Transverse colon (tissue), 4 donors: ENCODE data around the gene FGFBP1.

DNA sequence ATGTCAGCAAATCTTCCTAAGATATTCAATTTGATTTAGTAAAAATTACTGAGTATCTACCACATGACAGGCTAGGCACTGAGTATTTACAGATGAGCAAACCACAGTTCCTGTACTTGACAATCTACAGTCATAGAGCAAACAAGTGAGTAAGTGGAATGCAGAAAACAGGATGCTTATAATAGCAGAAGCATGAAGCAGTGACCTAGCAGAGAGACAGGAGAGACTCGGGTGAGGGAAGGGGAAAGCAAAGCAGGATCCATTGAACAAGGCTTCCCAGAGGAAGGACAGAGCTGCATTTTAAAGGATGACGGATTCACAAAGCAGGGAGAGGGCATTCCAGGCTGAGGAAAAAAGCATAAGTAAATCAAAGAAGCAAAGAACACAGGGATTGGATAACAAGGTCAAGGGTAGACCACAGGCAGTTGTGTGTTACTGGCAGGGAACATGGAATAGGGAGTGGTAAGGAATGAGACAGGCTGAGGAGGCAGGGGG is 124.7 kb upstream of the C1QTNF7 start:
- PRO-cap: unidirectional peak, plus-strand start at position 208 of the sequence
- RAMPAGE, long total RNA, 4 experiments: no peak in any of the 4 experiments

DNA sequence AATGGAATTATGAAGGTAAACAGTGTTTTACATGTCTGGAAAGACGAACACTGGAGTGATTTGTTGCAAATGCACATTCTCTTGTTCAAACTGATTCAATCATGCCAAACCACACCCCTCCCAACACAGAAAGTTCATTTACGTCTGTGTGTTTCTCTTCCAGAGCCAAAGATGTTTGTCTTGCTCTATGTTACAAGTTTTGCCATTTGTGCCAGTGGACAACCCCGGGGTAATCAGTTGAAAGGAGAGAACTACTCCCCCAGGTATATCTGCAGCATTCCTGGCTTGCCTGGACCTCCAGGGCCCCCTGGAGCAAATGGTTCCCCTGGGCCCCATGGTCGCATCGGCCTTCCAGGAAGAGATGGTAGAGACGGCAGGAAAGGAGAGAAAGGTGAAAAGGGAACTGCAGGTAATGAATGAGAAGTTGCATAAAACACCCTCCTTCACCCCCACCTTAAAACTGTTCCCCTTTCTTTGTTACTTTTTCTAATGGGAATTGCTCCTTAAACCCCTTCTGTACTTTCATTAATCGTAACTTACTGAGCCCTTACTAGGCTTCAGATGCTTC is 7.8 kb downstream of the C1QTNF7 start:
- PRO-cap: no peak
- RAMPAGE, long total RNA, 4 experiments: start-site peak on the plus strand in 1 of 4 experiments, centred at position 304 of the sequence, 8 reads per replicate

DNA sequence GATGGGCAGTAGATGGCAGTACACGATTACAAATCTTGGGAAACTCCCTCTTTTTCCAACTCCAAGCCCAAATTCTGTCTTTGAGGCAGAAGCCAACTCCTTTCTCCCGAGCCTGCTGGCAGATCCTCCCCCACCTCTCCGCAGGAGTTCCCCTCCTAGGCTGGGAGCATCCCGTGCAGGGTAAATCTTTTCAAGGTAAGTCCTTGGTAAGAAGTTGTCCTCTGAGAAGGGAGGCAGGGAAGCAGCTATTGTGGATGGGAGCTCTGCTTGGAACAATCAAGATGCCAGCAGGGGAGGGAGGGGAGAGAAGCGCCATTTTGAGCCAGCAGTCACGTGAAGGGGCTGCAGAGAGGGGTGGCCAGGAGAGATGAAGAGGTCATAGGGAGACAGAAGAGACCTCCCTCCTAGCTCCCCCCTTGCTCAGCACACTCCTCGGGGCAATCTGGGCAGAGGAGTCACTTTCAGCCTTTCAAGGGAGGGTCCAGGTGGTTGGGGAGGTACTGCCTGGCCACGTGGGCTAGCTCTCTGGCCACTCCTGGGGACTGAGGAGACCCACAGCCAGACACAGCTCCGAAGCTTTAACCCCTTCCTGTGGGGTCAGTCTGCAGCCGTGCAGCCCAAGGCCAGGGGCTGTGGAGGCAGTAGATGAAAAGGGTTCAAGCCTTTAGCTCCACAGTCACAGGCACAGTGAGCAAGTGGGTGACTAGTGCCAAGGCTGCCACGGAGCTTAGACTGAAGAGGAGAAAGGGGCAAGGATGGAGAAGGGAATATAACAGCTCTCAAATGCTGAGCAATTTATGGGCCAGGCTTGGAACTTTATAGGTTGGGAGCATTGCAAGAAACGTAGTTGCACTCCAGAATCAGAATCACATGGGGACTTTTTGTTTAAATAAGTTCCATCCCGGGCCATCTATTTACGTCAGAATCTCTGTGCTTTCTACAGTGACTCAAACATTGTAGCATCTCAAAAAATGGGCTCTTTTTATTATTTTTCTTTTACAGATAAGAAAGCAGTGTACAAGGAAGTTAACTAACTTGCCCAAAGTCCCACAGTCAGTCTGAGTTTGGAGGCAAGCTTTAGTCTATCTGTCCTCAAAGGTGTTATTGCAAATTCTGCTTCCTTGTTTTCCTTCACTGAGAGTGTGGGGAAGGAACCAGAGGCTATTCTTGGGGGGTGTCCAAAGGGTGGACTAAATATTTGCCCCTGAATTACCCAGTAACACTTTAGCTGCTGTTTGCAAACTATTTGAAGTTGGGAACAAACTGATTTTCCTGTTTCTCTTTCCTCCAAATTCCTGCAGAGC is 9.9 kb downstream of the CC2D2A start:
- PRO-cap: no peak
- RAMPAGE, long total RNA, 4 experiments: start-site peak on the plus strand in 4 of 4 experiments, centred at positions 91 to 128 of the sequence, 6 to 16 reads per replicate

DNA sequence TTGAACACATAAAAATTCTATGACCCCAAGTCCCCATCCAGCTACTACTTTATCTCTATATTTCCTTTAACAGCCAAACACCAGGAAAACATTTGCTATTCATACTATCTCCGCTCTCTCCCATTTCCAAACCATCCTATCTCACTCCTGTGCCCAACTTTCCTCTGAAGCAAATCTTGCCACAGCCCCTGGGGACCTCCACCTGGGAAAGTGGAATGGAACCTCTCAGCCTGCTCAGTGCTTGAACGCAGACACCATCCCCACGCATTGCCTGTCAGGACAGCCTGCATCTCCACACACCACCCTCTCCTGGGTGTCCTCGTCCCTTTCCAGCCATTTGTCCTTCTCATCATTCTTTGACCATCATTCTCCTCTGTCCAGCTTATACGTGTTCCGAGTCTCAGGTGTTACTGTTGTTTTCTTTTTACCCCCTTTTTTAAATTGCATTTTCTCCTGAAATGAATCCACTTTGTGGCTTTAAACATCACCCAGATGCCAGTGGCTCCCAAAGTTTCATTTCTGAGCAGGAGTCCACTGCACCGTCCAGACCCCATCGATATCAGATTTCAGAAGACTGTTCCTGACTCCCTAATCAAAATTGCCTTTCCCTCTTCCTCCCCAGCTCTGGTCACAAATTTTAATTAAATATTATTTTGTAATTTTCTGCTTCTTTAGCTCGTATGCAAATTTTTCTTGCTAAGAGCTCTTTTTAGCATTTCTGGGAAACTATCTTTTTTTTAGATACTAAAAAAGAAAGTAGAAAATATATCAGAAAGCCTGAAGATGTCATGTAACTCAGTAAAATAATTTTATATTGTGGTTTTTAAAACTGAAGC is 61.6 kb downstream of the CC2D2A start:
- PRO-cap: no peak
- RAMPAGE, long total RNA, 4 experiments: no peak in any of the 4 experiments

DNA sequence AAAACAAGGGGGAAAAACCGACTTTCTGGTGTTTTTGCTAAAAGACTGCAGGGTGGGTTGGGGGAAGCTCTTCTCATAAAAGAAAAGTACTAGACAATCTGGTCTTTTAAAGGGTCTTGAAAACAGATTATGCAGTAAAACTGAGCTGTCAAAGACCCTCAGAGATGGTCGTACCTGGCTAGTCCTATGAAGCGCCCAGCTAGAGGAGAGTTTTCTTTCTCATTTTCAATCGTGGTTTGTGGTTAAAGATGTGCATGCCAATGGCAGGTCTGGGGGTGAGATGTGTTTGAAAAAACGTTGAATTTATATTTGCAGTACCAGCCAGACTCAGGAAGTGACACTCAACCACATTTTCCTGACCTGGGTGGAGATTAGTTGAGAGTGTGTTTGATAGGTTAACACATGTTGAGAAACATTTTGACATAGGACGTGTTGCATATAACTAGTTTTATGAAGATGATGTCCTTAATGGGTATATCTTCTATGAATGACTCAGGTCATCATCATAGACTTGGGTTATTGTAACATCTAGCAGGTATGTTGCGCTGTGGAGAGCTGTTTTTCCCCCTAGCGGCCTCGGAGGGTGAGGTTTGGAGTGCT is 21.9 kb upstream of the CD38 start:
- PRO-cap: no peak
- RAMPAGE, long total RNA, 4 experiments: no peak in any of the 4 experiments

DNA sequence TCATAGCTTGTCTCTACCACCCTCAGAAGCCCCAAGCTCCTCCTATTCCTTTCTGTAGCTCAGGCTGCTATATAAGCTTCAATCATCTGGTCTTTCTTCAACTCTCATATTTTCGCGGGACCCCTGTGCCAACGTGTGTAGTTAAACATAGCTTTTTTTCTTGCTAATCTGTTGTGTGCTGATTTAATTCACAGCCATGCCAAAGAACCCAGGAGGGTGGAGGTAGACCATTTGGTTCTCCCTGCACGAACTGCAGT is 21.1 kb upstream of the CD38 start:
- PRO-cap: no peak
- RAMPAGE, long total RNA, 4 experiments: no peak in any of the 4 experiments

DNA sequence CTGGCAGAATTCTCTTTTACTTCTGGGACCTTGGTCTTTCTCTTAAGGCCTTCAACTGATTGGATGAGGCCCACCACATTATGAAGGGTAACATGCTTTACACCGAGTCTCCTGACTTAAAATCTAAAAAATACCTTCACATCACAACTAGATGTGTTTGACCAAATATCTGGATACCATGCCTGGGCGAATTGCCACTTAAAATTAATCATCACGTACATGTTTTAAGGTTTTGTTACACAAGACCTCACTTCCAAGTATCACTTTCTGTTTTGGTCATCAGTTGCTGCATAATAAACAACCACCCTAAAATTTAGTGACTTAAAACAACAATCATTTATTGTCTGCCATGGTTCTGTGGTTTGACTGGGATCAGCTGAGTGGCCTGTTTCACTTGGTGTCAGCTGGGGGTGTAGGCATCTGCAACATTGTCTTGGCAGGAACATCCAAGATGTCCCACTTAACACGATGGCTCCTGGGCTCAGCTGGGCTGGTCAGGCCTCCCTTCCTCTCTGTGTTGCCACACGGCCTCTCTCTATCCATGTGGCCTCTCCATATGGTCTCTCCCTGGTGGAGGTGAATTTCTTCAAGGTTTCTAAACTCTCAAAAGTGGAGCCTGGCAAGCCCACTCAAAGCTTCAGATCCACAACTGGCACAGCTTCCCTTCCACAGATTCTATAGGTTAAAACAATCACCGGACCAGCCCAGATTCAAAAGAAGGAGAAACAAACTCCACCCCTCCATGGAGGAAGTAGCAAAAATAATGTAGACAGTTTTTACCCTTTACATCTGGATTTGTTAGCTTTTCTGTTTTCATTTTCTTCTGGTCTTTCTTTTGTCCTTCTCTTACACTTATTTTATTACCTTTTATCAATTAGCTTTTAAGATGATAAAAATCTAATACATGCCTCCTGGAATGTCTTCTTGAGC is 3.7 kb downstream of the CD38 start:
- PRO-cap: no peak
- RAMPAGE, long total RNA, 4 experiments: no peak in any of the 4 experiments

DNA sequence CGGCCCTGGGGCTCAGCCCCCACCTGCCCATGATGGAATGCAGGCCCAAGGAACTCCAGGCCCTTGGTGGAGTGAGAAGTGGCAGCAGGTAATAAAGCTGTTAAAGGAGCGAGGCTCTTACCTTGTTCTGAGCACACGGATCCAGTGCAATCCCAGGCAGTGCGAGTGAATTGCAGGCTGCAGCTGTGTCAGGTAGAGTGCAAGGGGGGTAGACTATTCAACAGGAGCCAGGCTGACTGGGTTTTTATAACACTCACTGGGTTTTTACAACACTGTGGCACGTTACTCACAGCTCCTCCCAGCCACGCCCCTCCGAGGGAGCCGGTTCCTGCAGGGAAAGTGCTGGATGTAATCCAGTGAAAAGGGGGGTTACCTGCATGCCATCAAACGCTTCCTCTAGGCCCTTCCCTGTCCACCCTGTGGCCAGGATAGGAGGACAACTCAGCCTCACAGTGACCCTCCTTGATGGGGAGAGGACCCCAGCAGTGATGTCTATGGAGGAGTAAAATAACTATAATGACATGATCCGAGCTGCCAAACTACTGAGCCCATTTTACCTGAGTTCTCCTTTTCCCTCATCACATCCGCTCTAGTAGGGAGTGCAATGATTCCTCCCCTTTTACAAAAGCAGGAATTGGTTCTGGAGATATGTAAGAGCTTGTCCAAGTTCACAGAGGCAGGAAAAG is at the start of gene FGFBP1:
Gene FGFBP1, minus strand, starts transcription at position 611 of the 686 bp plus-strand sequence.
- PRO-cap: bidirectional peak, plus-strand start at position 356 of the sequence, minus-strand start at position 219 of the sequence
- RAMPAGE, long total RNA, 4 experiments: start-site peak on the minus strand in 2 of 4 experiments, centred at positions 182 to 187 of the sequence, 14 to 22 reads per replicate

DNA sequence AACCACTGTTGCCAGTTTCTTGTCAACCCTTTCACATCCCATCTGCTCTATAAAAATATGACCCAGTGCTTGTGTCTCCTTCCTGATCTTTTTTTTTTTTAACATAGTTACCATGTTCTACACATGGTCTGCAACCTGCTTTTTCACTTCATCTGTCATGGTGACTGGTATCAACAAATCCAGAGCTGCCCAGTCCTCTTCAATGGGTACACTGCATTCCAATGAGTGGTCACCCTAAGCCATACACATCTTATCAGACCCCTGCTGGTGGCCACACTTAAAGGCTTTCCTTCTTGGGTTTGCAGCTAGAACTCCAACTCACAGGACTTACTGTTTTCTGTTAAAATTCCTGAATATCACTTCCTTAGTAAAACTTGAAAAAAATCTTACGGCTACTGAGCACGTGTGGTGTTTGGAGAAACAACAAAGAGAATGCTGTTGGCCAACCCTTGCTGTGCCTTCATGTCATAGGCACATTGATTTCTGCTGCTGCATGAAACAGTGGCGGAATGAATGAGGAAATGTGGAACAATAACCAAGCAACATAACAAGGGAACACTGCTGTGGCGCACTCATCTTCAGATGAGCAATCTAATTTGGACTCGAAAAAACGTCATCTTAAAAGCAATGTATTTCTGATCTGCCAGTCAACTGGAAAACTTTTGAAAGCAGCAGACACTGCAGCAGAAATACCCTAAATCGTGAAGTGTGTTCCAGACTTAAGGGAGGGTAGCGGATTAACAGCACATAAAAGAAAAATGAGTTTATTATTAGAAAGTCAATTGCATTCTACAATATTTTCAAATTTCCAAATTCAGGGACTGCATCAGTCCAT is 51.5 kb downstream of the PROM1 start:
- PRO-cap: no peak
- RAMPAGE, long total RNA, 4 experiments: no peak in any of the 4 experiments

DNA sequence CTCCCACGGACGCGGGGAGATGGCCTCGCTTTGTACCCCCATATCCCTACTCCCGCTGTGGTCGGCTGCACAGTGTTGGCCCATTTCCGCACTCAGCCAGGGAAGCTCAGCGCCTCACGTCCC is 915 bp downstream of the PROM1 start:
- PRO-cap: no peak
- RAMPAGE, long total RNA, 4 experiments: no peak in any of the 4 experiments

DNA sequence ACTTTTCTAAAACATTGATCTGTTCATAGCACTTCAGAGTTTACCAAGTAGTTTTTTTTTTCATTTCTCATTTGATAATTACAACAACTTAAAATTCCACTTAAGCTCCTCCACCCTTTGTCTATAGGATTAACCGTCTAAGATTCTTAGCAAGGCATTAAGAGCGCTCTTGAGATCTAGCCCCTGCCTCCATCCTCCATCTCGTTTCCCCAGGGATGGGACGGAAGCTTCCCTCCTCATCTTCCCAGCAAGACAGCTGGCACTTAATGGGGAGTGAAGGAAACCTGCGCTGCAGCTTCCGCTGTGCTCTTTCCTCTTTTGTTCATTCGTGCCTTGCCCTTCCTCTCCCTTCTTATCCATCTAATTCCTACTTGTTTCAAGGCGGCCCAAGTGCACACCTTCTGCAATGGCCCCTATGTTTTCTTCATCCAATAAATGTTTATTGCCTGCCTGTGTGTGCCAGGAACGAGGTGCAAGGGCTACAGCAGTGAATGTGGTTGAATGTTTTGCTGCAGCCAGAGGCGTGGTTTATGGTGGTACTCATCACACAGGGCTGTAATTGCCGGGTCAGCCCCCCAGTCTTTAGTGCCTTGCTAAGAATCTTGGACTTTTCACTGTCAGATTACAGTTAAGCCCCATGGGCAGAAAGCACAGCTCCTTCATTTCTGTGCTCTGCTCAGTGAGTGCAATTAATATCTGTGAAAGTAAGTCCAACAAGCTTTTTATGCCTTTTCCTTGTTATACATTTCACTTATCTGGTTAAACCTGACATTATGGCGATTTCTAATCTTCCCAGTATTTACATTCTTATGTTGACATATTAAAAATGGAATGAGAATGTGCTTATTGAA is 67.9 kb downstream of the TAPT1 start:
- PRO-cap: bidirectional peak, plus-strand start at position 490 of the sequence, minus-strand start at position 324 of the sequence
- RAMPAGE, long total RNA, 4 experiments: no peak in any of the 4 experiments

DNA sequence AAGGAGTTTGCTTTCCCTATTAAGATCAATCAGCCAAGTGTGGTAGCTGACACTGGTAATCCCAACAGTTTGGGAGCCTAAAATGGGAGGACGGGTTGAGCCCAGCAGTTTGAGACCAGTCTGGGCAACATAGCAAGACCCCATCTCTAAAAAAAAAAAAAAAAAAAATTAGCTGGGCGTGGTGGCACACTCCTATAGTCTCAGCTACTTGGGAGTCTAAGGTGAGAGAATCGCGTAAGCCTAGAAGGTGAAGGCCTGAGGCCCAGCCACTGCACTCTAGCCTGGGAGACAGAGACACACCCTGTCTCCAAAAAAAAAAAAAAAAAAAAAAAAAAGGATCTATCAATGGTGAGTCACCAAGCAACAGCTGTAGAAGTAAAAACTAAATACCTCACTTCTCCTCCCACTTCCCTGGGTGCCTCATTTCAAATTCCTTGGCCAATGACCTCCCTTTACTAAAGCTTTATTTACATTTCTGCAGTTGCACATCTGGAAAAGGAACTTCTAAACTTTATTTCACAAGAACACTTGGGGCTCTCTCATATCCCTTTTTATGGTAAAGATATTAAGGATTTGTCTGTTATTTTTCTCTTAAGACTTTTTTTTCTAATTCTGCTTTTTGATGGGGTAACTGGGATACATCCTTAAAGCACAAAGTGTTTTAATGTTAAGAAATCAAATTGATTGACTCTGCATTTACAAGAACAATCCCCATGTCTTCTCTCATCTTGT is 54.3 kb downstream of the LDB2 start:
- PRO-cap: no peak
- RAMPAGE, long total RNA, 4 experiments: no peak in any of the 4 experiments

DNA sequence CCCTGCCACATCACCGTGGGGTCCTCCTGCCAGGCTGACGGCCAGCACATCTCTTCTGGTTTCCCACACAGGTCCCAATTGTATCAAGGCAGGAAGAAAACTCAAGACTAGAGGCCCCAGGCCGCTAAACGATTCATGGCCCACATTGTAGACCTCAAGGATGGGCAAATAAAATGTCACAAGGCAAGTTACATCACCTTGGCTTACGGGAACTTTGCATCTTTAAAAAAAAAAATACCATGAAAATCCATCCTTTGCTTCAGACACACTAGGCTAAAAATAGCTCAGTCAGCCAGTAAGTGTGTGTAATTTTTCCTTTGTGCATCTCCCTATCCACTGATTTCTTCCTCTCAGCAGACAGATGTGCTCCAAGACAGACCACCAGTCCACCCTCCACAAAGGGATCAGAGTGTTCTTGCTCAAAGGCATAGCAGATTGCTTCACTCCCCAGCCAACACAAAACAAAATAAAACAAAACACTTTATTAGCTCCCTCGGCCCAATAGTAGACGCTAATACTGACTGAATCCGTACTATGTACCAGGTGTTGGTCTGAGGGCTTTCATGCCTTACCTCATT is 14.7 kb downstream of the LDB2 start:
- PRO-cap: no peak
- RAMPAGE, long total RNA, 4 experiments: no peak in any of the 4 experiments

GRCh38 chr4:17802269-17802918 is 8.2 kb downstream of the DCAF16 start:
- PRO-cap: no peak
- RAMPAGE, long total RNA, 4 experiments: no peak in any of the 4 experiments

DNA sequence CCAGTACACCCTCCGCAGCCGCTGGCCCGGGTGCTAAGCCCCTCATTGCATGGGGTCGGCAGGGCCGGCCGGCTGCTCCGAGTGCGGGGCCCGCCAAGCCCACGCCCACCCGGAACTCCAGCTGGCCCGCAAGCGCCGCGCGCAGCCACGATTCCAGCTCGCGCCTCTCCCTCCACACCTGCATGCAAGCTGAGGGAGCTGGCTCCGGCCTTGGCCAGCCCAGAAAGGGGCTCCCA is 396.9 kb upstream of the LCORL start:
- PRO-cap: no peak
- RAMPAGE, long total RNA, 4 experiments: no peak in any of the 4 experiments

DNA sequence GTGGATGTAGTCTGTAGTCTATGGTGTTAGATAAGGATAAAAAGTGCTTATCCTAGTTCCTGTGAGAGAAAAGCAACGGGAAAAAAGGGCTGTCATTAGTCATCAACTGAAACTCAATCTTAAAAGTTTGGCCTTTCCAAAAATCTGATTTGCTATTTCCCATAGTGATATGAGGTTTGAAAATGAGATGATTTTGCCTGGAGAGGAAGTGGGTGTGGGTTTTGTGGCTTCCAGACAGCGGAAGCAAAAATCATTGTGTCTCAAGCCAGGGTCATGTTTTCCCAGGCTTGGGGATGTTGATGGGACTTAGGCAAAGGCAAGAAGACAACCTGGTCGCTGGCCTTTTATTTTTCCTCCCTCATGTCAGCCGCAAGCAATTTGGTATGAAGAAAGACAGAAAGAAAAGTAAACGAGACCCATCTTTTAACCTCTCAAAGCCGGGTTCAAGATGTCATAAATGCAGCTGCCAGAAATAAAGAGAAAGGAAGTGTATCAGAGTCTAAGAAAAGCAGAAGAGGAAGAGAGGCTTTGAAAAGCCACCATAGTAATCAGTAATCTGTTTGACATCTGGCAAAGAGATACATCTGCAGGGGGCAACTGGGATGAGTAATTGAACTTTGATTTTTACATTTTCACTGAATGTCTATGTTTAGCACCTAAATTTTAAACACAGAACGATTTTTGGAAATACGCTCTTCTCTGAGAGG is 521.7 kb upstream of the SLIT2 start:
- PRO-cap: no peak
- RAMPAGE, long total RNA, 4 experiments: no peak in any of the 4 experiments

DNA sequence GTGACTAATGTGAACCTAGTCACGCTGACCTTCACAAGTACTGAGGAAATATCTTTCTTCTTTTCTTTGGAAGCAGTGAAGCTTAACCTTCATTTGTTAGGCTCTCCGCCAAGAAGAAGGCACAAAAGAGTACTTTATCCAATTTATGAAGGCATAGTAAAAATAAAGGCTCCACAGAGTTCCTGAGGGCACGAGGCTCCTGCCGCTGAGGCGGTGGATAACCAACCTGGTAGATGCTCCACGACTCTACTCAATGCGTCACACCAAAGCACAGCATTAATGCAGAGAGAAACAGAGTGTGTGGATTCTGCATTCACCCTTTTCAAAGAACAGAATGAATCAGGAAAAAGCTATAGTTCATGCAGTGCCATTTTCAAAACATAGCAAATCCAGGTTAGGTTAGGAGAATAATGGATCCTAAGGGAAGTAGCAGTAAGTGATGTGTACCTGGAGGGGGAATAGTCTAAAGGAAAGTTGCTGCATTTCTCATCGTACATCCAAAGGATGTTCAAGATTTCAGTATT is 475.5 kb upstream of the SLIT2 start:
- PRO-cap: no peak
- RAMPAGE, long total RNA, 4 experiments: no peak in any of the 4 experiments

GRCh38 chr4:20266695-20267167 is 15.0 kb downstream of the SLIT2 start:
- PRO-cap: no peak
- RAMPAGE, long total RNA, 4 experiments: no peak in any of the 4 experiments

GRCh38 chr4:20488563-20489172 is 211.6 kb upstream of the PACRGL start:
- PRO-cap: no peak
- RAMPAGE, long total RNA, 4 experiments: no peak in any of the 4 experiments

GRCh38 chr4:20619722-20620656 is 80.3 kb upstream of the PACRGL start:
- PRO-cap: no peak
- RAMPAGE, long total RNA, 4 experiments: no peak in any of the 4 experiments